Keratinocyte (primary cell): Measurements from ENCODE around the genes ESX1, NCBP2L and KCNE5.

GRCh38 chrX:104169939-104170832, 3.9 kb downstream of the FAM199X start:
CAGE:
- cytosol, long polyA minus RNA: no peak
- cytosol, long polyA plus RNA: no peak
- long polyA plus RNA: no peak
- nucleus, long polyA minus RNA: no peak
- nucleus, long polyA plus RNA: no peak

GRCh38 chrX:104187885-104188502, 21.7 kb downstream of the FAM199X start:
CAGE:
- cytosol, long polyA minus RNA: no peak
- cytosol, long polyA plus RNA: no peak
- long polyA plus RNA: no peak
- nucleus, long polyA minus RNA: no peak
- nucleus, long polyA plus RNA: no peak

GRCh38 chrX:104254457-104255038, at the start of gene ESX1:
Gene ESX1 (minus strand): TSS chrX:104254933.
CAGE:
- cytosol, long polyA minus RNA: no peak
- cytosol, long polyA plus RNA: no peak
- long polyA plus RNA: no peak
- nucleus, long polyA minus RNA: no peak
- nucleus, long polyA plus RNA: no peak

CAGE:
- cytosol, long polyA minus RNA: no peak
- cytosol, long polyA plus RNA: no peak
- long polyA plus RNA: no peak
- nucleus, long polyA minus RNA: no peak
- nucleus, long polyA plus RNA: no peak
Measured at GRCh38 chrX:104909436-104910081, 310.9 kb downstream of the TEX13A start.

DNA sequence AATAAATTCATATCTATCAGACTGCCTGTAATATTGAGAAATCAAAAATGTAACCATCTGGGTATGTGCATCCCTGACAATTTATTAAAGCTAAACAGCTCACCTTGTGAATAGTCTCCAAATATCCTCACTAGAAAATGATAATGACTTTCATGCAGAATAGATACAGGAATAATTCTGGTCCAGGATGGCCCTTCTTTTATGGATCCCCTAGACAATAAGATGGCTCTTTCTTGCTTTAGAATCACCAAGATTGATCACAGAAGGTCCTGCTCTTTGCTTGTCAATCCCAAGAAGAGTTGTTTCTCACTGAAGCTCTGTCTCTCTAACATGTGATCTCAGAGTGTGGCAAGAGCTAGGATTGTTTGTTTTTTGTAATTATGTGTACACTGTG, 8.6 kb upstream of the PWWP3B start:
CAGE:
- cytosol, long polyA minus RNA: no peak
- cytosol, long polyA plus RNA: no peak
- long polyA plus RNA: no peak
- nucleus, long polyA minus RNA: no peak
- nucleus, long polyA plus RNA: no peak

GRCh38 chrX:106903946-106904227, 746 bp upstream of the RIPPLY1 start:
CAGE:
- cytosol, long polyA minus RNA: no peak
- cytosol, long polyA plus RNA: no peak
- long polyA plus RNA: no peak
- nucleus, long polyA minus RNA: no peak
- nucleus, long polyA plus RNA: no peak

CAGE:
- cytosol, long polyA minus RNA: no peak
- cytosol, long polyA plus RNA: no peak
- long polyA plus RNA: no peak
- nucleus, long polyA minus RNA: no peak
- nucleus, long polyA plus RNA: no peak
Measured at GRCh38 chrX:107451123-107451510, 1.7 kb downstream of the FRMPD3 start.

GRCh38 chrX:107701482-107702076, 73.3 kb downstream of the PRPS1 start:
CAGE:
- cytosol, long polyA minus RNA: no peak
- cytosol, long polyA plus RNA: no peak
- long polyA plus RNA: no peak
- nucleus, long polyA minus RNA: no peak
- nucleus, long polyA plus RNA: no peak

CAGE:
- cytosol, long polyA minus RNA: no peak
- cytosol, long polyA plus RNA: no peak
- long polyA plus RNA: no peak
- nucleus, long polyA minus RNA: no peak
- nucleus, long polyA plus RNA: no peak
Measured at GRCh38 chrX:107713359-107713862, 62.2 kb downstream of the TSC22D3 start.

GRCh38 chrX:107713863-107714271, 61.7 kb downstream of the TSC22D3 start:
CAGE:
- cytosol, long polyA minus RNA: no peak
- cytosol, long polyA plus RNA: no peak
- long polyA plus RNA: no peak
- nucleus, long polyA minus RNA: no peak
- nucleus, long polyA plus RNA: no peak

CAGE:
- cytosol, long polyA minus RNA: no peak
- cytosol, long polyA plus RNA: no peak
- long polyA plus RNA: no peak
- nucleus, long polyA minus RNA: no peak
- nucleus, long polyA plus RNA: no peak
Measured at GRCh38 chrX:107721158-107721724, 54.3 kb downstream of the TSC22D3 start.

DNA sequence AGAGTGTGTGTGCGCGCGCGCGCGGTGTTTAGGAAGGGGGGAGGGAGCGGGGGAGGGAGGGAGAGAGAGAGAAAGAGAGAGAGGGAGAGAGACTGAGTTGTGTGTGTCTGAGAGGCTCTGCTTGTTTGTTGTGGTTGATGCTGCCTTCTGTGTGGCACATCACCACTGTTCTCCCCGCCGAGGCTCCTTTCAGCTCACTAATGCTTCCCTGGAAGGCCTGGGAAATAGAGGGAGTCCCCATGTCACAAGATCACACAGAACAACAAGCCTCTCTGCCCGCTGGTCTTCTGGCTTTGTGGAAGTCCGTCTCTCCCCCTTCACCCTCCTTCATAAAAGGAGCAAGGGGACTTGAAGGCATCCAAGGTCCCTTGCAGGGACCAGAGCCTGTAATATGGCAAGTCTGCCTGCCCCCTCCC, 33.3 kb downstream of the TSC22D3 start:
CAGE:
- cytosol, long polyA minus RNA: no peak
- cytosol, long polyA plus RNA: no peak
- long polyA plus RNA: no peak
- nucleus, long polyA minus RNA: no peak
- nucleus, long polyA plus RNA: no peak

DNA sequence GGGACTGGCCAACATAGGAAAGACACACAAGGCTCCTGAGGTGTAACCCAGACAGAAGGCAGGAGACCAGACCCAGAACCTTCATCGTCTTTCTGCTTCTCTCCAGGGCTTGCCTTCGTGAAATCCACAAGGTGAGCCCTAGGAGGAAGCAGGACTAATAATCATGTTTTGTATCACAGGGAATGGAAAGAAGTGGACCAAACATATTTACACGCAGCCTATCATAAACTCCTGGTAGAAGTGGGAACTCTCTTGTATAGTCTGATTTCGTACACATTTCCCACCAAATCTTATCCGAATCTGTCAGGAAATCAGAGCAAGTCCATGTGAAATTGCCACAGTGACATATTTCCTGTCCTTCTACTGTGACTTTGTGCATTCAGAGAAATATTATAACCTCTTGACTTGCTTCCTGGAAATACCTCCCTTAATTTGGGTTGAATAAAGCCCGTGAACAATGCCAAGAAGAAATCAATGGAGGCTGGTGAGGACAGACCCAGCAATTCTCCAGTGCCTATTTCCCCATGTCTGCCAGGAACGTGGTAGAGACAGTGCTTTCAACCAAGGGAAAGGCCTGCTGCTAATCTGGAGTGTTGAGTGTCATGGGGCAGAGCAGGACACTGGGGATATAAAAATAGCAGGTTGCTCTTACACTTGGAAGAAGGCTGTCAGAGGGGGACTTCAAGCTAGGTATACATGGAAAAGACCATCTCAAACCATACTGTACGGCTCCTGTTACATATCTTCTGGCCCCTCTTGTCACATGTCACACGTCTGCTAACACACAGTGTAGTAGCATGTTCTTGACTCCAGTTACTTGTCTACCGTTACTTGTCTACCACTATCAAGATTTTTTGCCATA, 20.0 kb downstream of the TSC22D3 start:
CAGE:
- cytosol, long polyA minus RNA: no peak
- cytosol, long polyA plus RNA: no peak
- long polyA plus RNA: no peak
- nucleus, long polyA minus RNA: no peak
- nucleus, long polyA plus RNA: no peak

CAGE:
- cytosol, long polyA minus RNA: no peak
- cytosol, long polyA plus RNA: no peak
- long polyA plus RNA: no peak
- nucleus, long polyA minus RNA: no peak
- nucleus, long polyA plus RNA: no peak
Measured at GRCh38 chrX:107761447-107761932, 14.1 kb downstream of the TSC22D3 start.

GRCh38 chrX:107772760-107773593, 2.6 kb downstream of the TSC22D3 start:
CAGE:
- cytosol, long polyA minus RNA: no peak
- cytosol, long polyA plus RNA: no peak
- long polyA plus RNA: no peak
- nucleus, long polyA minus RNA: no peak
- nucleus, long polyA plus RNA: no peak

DNA sequence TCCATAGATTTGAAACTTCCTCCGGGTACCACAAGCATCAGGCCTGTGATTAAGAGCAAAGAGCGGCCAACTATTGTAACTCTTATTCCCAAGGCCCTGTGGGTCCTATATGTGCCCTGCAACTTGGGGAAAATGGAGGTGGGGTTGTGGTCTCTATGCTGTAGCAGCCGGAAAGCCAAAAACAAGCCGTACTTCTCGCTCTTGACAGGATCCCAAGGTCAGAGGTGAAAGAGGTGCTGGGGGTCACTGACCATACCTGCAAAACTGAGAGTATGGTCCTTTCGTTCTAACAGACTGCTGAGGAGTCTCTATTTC, at the start of gene NCBP2L:
NCBP2L (plus strand) TSS at position 92 of the 315 bp plus-strand sequence.
CAGE:
- cytosol, long polyA minus RNA: no peak
- cytosol, long polyA plus RNA: no peak
- long polyA plus RNA: no peak
- nucleus, long polyA minus RNA: no peak
- nucleus, long polyA plus RNA: no peak

DNA sequence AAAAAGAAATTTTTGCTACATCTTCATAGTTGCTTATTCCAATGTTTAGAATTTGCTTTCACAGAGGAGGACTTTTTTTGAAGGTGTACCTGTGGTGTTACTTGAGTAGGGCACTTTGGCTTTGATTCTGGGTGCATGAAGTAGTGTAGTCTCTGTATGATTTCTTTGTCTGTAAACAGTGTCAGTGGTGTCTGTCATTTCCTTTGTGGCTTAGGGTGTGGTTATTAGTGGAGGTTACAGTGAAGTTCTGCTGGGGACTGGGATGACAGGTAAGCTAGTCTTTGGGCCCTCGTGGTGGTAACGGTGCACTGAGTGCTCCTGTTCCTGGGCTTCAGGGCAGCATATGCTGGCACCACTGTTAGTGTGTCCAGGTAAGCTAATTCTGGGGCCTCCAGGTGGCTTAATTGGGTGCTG, 26.2 kb upstream of the VSIG1 start:
CAGE:
- cytosol, long polyA minus RNA: no peak
- cytosol, long polyA plus RNA: no peak
- long polyA plus RNA: no peak
- nucleus, long polyA minus RNA: no peak
- nucleus, long polyA plus RNA: no peak

CAGE:
- cytosol, long polyA minus RNA: no peak
- cytosol, long polyA plus RNA: no peak
- long polyA plus RNA: no peak
- nucleus, long polyA minus RNA: no peak
- nucleus, long polyA plus RNA: no peak
Measured at GRCh38 chrX:108737014-108737702, 795 bp upstream of the IRS4 start.

DNA sequence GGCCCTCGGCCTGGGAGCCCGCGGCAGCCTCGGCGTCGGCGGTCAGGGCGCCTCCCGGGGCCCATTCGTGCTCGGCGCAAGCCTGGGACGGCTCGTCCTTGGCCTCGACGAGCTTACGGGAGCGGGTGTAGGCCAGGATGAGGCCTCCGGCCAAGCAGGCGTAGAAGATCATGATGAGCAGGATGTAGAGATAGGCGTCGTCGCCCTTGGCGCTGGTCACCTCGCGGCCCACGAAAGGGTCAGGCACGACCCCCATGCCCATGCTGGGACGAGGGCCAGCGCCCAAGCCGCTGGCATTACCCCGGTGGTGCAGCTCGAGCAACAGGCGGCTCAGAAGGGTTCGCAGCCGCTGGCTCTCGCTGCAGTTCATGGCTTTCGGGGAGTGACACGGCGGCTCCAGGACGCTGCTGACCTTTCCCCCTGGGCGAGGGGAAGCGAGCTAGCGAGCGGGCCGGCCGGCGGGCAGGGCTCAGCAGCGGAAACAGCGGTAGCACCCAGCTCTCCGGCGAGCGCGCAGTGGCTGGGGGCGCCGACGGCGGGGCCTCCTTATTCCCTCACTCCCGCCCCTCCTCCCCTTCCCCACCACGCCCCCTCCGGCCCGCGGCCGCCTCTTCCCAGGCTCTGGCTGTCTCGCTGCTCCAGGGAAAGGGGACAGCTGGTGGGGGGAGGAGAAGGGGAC, at the start of gene KCNE5:
KCNE5 (minus strand) TSS at position 522 of the 679 bp plus-strand sequence.
CAGE:
- cytosol, long polyA minus RNA: no peak
- cytosol, long polyA plus RNA: no peak
- long polyA plus RNA: no peak
- nucleus, long polyA minus RNA: no peak
- nucleus, long polyA plus RNA: no peak

DNA sequence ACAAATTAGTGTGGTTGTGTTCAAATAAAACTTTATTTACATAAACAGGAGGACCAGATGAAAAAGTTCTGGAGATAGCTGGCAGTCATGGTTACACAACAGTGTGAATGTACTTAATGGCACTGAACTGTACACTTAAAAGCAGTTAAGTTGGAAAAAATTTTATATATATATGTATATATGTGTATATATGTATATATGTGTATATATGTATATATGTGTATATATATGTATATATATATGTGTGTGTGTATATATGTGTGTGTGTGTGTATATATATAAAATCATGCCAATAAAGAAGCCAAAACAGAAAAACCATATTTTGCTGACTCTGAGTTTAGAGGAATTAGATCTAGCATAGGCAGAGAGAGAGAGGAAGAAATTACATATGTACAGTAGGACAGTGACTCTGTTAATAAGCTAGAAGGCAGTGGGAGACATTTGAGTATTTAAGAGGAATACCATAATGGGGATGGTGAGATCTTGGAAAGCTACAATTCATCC, 83.6 kb downstream of the TMEM164 start:
CAGE:
- cytosol, long polyA minus RNA: no peak
- cytosol, long polyA plus RNA: no peak
- long polyA plus RNA: no peak
- nucleus, long polyA minus RNA: no peak
- nucleus, long polyA plus RNA: no peak